Trachea (tissue), 1 donor: ENCODE results near the genes N4BP3 and COL23A1.

DNA sequence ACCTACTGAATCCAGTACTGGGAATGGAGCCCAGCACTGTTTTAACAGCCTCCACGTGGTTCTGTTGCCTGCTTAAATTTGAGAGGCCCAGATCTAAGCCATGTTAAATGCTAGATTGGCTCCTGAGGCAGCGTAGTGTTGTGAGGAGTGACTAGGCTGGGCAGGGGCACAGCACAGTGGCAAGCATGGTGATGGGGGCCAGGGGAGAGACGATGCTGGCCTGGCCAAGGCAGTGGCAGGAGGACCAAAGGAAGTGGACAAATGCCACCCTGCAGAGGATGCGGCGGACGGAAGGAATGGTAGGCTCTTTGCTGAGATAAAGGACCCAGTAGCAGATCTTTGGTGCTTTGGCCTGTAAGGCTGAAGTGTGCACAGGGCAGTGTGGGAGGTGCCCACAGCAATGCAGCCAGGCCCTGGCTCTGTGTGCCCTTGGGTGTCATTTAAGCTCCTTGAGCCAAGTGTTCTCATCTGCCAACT is 4.3 kb downstream of the PRR7 start:
- PRO-cap = no peak

GRCh38 chr5:177458871-177459501 is 12.4 kb downstream of the PRR7 start:
- PRO-cap = no peak

DNA sequence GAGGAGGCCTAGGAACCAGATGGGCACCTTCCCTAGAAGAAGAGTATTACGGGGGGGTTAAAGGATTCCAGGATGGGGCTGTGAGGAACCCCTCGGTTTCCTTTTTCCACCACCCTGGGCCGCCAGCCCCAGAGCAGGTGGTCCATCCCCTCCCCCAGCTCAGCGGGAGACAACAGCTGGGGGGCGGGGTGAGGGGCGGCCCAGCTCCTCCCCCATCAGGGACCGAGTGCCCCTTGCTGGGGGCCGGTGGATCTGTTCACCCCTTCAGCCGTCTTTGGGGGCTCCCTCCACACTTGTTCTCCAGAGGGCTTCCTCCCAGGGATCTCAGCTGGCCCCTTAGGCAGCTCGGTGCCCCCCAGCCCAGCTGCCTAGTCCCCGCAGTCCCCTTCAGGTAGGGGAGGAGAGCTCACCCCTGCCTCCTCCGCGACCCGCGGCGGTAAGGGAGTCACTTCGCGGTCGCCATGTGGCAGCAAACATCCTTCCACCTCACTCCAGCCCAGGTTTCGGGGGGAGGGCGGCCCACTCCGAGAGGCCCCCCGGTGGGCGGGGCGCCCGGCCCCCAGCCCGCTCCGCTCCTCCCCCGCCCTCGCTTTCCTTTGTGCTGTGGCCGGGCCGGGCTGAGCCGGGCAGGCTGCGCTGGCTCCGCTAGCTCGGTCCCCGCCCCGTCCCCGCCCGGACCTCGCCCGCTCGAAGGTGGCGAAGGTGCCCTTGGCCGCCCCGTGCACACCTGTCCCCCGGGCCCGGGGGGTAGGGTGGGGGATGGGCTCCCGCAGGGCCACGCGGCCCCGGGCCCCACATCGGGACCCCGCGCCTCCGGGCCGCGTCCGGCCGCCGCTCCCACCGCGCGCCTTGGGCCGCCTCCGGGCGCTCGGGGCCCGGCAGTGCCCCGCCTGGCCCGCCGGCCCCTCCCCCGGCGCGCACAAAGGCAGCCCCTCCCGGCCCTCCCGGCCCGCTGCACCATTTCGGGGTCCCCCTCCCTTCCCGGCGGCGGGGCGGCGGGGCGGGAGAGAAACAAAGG is 759 bp downstream of the DBN1 start:
- PRO-cap = bidirectional peak, plus-strand start at position 604 of the sequence, minus-strand start at position 598 of the sequence; bidirectional peak, plus-strand start at position 984 of the sequence, minus-strand start at position 851 of the sequence

DNA sequence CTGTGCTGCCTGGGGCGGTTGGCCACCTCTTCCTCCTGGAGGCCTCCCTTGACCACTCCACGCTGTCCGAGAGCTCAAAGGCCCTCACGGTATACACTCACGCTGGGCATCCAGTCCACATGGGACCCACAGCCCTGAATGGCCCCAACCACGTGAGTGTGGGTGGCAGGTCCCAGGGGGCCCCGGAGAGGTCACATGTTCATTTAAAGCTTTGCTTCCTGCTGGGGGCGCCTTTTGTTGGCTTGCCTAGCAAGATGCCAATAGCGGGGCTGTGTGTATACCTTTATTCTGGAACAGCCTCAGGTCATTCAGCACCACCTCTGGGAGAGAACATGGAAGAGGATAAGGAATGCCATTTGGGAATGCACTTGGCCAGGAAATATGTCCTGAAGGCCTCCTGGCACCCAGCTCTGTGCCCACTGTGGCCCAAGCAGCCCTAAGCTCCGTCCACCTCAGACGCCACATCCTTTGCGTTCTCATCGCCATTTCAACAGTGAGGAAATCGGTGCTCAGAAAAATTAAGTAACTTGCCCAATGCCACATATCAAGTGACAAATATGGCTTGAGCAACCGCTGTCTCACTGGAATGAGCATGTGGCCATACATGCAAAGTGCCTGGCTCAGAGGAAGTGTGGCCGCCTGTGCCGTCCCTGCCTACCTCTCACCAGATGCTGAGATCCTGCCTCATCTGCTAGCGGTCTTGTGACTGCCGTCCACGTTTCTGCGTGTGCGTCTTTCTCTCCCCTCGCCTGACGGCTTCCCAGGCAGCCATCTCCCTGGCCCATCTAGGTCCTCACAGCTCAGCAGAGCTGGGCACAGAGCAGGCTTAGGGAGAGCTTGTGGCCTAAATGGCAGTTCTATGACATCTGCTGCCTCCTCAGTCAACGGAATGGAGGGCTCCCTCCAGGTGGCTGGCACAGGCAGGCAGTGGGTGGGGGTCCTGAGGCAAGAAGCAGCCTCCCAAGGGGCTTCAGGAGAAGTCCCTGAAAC is 931 bp upstream of the DOK3 start:
- PRO-cap = no peak

DNA sequence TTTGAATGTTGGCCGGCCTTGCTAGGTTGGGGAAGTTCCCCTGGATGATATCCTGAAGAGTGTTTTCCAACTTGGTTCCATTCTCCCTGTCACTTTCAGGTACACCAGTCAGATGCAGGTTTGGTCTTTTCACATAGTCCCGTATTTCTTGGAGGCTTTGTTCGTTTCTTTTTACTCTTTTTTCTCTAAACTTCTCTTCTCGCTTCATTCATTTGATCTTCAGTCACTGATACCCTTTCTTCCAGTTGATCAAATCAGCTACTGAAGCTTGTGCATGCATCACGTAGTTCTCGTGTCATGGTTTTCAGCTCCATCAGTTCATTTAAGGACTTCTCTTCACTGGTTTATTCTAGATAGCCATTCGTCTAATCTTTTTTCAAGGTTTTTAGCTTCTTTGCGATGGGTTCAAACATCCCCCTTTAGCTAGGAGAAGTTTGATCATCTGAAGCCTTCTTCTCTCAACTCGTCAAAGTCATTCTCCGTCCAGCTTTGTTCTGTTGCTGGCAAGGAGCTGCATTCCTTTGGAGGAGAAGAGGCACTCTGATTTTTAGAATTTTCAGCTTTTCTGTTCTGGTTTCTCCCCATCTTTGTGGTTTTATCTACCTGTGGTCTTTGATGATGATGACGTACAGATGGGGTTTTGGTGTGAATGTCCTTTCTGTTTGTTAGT is 38.3 kb downstream of the B4GALT7 start:
- PRO-cap = no peak

- PRO-cap = no peak
Observed at GRCh38 chr5:177930015-177931121, 65.7 kb downstream of the PROP1 start.

GRCh38 chr5:178046640-178047183 is 50.7 kb upstream of the PROP1 start:
- PRO-cap = no peak

DNA sequence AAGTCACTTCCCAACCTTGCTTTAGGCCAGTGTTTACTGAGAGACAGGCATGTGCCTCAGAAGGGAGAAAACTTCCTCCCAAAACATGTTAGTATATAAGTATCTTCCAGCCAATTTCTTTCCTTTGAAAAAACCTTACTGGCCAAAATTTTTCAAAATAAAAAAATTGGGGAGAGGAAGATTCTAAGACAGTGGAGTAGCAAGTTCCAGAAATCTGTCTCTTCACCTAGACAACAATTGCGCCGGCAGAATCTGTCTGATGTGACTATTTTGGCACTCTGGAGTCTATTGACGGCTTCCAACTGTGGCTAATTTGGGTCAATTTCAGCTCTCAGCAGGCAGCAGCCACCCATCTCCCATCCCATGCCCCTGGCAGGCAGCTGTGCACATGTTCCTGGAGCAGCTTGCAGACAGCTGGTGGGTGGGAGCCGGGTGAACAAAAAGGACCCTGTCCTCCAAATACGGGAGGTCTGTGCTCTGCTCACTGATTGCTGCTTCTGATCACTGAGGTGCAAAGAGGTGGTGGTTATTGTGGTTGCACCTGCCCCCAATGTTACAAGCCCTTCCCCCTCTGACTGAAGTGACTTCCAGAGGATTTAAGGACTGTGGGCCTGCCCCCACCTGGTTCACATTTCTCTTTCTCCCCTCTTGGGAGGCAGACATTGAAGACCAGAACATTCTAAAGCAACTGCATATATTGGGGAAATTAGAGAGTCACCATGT is 45.1 kb upstream of the N4BP3 start:
- PRO-cap = no peak

DNA sequence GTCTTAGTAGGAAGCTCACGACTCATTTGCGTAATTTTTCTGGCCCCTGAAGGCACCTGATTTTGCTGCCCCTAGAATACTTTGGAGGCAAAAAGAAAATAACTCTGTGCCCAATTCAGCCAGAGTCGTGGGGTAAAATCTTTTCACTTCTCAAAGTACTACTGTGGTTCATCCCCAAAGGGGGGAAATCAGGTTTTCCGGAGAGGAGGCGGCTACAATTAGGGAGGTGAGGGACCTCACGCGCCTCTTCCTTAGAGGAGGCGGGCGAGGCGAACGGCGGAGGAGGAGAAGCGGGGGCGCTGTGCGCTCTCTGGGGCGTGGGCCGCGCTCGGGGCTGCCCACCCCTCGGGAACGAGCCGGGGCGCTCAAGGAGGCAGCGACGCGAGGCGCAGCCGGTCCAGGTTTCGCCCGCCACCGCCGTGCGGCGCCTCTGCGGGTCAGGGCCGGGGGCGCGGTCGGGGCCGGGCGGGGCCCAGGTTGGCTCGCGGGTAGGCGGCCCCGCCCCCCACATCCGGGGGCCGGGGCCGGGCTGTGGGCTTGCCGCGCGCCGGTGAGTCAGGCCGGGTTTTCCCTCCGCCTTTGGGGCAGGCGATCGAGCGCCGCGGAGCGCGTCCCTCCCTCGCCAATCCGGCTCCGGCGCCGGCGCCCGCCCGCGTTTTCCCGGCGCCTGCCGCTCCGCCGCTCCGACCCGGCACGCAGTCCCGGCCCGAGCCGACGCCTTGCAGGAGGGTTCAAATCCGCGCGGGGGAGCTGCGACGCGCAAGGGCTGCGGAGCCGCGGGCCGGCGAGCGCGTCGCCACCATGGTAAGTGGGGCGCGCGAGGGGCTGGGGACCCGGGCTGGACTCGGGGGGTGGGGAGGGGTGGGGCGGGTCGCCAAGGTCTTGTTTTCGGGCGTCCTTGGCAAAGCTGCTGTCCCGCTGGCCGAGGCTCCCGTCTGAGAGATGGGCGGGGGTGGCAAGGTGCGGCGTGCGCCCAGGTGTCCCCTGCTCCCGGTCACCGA is at the start of gene N4BP3:
Gene N4BP3 (plus strand): TSS at position 565 of the 1,001 bp plus-strand sequence.
- PRO-cap = bidirectional peak, plus-strand start at position 582 of the sequence, minus-strand start at position 410 of the sequence

DNA sequence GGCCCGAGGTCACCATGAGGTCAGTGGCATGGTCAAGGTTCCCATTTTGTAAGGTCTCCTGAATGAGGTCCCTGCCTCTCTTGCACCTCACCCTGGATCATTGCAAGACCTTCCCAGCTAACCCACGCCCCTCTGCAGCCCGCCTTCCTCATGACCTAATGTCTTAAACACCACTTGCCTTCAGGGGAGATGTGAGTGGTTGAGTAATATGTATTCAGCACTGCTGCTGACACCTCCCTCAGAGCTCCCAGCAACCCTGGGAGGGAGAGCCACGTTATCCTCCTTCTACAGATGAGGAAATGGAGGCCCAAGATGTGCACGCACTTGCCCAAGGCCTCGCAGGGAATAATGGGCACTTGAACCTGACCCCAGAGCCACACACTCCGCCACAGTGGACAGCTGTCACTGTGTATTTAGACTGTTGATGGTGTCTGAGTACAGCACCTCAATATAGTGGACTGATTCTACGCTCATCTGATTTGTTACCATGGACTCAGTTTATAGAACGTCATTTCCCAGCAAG is 7.2 kb downstream of the NHP2 start:
- PRO-cap = no peak

DNA sequence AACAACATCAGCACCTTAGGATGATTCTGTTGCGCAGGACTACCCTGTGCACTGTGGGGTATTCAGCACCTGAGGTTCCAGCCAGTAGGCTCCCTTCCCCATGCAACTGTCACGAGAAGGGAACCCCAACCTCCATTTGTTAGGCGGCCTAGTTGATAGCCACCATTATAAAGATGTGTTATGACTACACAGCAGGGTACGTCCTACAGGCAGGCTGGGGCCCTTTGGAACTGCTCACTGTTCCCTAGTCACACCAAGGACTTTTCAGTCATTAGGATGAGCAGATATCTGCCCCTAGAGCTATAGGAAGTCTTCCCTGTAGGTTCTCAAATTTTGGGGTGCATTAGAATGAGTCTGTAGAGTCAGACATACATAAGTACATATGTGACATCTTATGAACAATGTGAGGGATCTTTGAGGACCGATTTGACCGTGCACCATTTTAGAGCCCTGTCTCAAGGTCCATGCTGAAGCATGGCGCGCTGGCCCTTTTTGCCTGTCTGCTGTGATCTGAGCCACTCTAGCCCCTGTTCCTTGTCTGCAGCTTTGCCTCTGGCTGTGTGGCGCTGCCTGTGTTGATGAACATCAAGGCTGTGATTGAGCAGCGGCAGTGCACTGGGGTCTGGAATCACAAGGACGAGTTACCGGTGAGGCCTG is 6.6 kb downstream of the NHP2 start:
- PRO-cap = no peak

GRCh38 chr5:178152857-178153483 is 715 bp downstream of the NHP2 start:
- PRO-cap = no peak

- PRO-cap = no peak
Observed at GRCh38 chr5:178336694-178337455, 104.3 kb upstream of the PHYKPL start.

- PRO-cap = no peak
Observed at GRCh38 chr5:178448965-178449676, 141.1 kb downstream of the COL23A1 start.

GRCh38 chr5:178477266-178477929 is 112.8 kb downstream of the COL23A1 start:
- PRO-cap = no peak

DNA sequence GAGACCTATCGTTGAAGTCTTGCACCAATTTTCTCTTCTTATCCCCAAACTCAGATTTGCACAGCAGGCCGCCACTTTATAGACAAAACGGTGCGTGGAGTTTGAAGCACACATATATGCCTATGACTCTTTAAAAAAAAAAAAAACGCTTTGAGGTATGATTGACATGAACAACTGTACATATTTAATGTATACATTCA is 101.7 kb downstream of the COL23A1 start:
- PRO-cap = no peak

DNA sequence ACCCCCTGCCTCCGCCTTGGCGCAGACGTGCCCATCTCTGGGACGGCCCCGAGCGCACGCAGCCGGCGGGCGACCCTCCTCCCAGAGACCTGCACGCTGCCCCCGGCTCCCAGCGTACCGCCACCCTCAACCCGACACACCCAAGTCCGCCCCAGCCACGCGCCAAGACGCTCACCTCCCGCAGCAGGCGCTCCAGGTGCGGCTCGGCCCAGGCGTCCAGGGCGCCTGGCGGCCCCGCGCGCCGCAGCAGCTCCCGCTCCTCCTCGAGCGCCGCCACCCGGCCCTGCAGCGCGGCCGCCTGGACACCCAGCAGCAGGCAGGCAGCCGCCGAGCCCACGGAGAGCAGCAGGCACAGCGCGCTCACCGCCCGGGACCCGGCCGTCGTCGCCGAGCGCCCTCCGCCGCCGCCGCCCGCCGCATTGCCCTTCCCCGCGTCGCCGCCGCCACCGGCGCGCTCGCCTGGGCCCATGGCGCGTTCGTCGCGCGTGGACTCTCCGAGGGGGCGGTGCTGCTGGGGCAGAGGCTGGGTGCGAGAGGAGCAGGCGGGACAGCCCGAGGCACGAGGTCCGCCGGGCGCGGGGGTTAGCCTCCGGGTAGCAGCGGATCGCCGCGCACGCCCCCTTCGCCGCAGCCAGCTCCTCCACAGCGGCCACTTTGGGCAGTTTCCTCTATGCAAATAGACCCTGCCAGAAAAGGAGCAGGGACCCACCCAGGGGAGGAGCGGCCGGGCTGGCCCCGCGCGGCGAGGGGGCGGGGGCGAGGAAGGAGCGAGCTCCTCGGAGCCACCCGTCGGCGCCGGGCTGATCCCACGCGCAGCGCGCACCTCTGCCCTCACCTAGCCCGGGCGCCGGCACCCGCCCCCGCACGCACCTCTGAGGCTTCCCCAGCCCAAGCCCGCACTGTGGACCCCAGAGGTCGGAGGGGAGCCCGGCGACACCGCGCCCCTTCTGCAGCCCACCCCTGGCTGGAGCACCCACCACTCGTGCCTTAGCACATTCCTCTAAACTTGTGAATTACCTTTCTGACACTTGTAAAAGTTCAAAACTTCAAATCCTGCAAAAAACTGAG is at the start of gene COL23A1:
Gene COL23A1 (minus strand): TSS at position 665 of the 1,068 bp plus-strand sequence.
- PRO-cap = bidirectional peak, plus-strand start at position 738 of the sequence, minus-strand start at position 642 of the sequence

- PRO-cap = no peak
Observed at GRCh38 chr5:179176560-179177018, 116.4 kb downstream of the ZNF354C start.

- PRO-cap = bidirectional peak, plus-strand start at chr5:179276630, minus-strand start at chr5:179276542
Observed at GRCh38 chr5:179276421-179276794, 68.9 kb downstream of the ADAMTS2 start.

DNA sequence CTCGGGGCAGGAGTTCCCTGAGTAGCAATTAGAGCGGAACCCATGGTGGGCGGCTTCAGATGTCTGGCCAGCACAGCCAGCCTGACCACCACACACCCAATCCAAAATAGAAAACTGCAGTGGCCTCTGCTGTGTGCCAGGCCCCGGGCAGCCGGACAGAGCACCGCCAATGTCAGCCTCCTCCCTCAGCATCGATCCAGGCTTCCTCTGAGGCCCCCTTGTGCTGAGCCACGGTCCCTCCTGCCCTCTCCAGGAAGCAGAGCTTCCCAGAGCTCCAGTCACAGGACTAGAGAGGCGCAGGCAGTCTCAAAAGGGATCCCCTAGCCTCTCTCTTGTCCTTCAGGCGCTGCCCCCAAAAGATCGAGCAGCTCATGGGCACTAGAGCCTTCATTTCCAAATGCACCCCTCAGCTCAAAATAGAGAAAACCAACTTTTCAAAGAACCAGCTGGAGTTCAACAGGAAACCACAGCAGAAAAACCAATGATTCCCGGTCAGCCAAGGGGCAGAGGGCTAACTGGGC is 2.6 kb downstream of the ADAMTS2 start:
- PRO-cap = no peak